ENCODE results near the gene DDX27.

DNA sequence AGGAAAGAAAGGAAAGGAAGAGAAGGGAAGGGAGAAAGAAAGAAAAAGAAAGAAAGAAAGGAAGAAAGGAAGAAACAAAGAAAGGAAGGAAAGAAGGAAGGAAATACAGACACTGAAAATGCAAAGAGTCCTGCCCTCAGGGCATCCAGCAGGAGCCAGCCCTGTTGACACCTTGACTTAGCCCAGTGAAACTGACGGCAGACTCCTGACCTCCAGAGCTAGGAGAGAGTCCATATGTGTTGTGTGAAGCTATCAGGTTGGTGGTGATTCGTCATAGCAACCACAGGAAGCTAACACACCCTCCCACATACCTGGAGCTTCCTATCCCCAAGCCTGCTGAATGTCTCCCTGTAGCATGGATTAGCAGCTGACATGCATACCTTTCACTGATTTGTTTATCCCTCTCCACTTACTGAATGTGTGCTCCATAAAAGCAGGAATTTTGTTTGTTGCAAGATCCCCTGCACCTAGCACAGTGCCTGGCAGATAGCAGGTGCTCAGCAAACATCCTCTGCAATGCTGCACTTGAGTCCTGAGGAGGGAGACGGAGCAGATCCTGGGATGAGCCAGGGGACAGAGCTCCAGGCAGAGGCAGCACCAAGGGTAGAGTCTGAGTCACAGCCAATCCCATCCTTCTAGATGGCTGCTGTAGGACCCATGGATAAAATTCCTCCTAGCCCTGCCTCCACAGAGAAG is 59.0 kb upstream of the SULF2 start:
- PRO-cap, 2 experiments = no peak in any of the 2 experiments

DNA sequence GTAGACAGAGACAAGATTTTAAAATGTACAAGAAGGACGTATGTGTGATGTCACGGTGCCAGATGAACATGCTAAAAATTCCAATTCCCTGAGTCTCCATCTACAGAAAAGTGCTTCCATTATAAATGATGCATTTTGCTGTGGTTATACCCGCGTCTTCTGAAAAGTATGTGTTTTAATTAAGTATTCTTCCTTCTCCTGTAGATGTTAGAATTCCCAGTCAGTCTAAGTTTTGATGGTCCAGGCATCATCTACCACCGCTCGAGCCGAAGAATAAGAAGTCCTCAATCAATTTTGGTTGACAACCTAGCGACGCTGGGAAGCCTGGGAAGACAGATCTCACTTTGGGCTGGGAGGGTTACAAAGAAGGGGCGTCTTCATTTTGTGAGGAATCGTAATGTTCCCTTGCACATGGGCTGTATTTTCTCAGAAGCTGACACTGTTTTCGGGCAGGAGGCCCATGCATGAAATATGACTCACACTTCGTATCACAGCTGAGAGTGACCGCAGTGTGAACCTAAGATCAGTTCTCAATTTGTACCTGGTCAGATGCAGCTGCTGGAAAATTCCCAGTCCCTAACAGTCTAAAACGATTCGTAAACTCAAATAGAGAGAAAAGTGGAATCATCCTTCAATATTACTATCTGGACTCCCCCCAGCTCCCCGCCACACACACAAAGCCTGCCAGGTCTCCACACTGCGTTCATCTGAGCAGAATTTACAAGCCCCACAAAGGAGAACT is 488.8 kb downstream of the PREX1 start:
- PRO-cap, 2 experiments = no peak in any of the 2 experiments

- PRO-cap, 2 experiments = no peak in any of the 2 experiments
Measured at GRCh38 chr20:48684234-48685083, 143.3 kb downstream of the PREX1 start.

- PRO-cap, 2 experiments = no peak in any of the 2 experiments
Measured at GRCh38 chr20:48697541-48698331, 130.1 kb downstream of the PREX1 start.

GRCh38 chr20:48721188-48721808 is 106.5 kb downstream of the PREX1 start:
- PRO-cap, 2 experiments = no peak in any of the 2 experiments

DNA sequence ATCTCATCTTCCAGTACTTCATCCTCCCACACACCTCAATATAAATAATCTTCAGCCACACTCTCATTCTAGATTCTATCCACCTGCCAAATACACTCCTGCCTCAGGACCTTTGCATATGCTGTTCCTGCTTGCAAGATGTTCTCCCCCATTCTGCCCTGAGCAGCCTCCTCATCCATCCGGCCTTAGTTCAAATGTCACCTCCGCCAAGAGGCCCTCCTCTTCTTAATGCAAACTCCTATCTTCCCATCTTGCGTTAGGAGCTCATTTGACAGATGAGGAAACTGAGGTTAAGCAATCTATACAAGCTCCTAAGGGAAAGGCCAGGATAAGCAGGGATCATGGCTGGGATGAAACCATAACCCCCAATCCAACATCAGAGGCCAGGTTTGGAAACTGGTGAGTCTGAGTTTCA is 77.3 kb downstream of the PREX1 start:
- PRO-cap, 2 experiments = no peak in any of the 2 experiments

- PRO-cap, 2 experiments = no peak in any of the 2 experiments
Measured at GRCh38 chr20:48782639-48783489, 44.9 kb downstream of the PREX1 start.

DNA sequence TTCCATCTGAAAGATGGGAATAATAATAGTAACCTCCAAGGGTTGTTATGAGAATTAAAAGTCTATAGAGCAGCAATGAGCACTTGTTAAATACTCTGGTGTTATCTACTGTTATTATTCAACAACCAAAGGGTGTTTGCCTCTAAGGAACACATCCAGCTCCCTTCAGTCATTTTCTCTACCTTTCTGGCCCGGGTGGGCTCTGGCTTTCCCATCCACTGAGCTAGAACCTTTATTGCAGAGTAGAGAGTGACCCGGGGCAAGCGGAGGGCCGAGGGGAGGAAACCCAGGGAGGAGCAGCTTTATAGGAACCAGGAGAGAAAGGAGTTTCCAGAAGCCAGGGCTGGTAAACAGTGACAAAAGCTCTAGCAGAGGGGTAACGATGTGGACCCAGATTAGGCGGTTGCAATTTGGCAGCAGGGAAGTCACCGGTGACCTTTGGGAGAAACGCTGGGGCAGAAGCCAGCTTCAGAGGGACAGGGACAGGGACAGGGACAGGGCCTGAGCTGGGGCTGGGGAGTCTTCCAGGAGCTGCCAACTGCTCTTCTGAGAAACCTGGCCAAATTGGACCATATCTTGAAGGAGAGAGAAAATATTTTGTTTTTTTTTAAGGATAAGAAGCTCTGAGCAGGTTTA is 22.3 kb upstream of the PREX1 start:
- PRO-cap, 2 experiments = no peak in any of the 2 experiments

DNA sequence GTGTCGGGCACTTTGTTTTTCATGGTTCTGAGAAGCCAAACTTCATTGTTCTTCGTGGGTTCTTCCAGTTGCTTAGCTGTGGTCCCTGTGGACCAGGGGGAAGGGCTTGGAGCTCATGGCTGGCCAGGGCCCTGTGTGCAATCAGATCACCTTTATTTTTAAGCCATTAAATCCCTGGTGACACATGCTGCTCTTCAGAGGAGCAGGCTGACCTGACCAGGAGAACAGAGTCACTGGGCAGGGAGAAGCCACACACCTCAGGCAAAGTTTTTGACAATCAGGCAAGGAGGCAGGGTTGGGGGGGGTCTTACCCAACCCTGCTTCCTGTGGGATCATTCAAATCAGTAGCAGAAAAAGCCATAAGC is 36.9 kb upstream of the PREX1 start:
- PRO-cap, 2 experiments = no peak in any of the 2 experiments

DNA sequence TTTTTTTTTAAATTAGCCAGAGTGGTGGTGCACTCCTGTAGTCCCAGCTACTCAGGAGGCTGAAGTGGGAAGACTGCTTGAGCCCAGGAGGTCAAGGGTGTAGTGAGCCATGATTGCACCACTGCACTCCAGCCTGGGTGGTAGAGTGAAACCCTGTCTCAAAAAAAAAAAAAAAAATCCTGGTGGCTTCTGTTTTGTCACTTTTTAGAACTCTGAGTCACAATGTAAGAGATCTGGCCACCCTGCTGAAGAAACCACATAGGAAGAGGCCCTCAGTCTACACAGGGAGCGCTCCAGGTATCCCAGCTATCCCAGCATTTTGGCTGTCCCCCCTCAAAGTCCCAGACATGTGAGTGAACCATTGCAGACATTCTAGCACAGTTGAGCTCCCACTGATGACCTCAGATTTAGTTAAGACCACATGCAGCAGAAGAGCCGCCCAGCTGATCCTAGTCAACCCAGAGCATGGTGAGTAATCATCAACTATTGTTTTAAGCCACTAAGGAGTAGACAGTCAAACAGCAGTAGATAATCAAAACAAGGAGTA is 12.8 kb upstream of the ARFGEF2 start:
- PRO-cap, 2 experiments = no peak in any of the 2 experiments

GRCh38 chr20:48931493-48931675 is 9.9 kb downstream of the ARFGEF2 start:
- PRO-cap, 2 experiments = no peak in any of the 2 experiments

GRCh38 chr20:48931676-48931996 is 10.1 kb downstream of the ARFGEF2 start:
- PRO-cap, 2 experiments = no peak in any of the 2 experiments

- PRO-cap, 2 experiments = no peak in any of the 2 experiments
Measured at GRCh38 chr20:48974489-48974900, 53.0 kb downstream of the ARFGEF2 start.

GRCh38 chr20:49104915-49105262 is 58.8 kb downstream of the CSE1L start:
- PRO-cap, 2 experiments = no peak in any of the 2 experiments

DNA sequence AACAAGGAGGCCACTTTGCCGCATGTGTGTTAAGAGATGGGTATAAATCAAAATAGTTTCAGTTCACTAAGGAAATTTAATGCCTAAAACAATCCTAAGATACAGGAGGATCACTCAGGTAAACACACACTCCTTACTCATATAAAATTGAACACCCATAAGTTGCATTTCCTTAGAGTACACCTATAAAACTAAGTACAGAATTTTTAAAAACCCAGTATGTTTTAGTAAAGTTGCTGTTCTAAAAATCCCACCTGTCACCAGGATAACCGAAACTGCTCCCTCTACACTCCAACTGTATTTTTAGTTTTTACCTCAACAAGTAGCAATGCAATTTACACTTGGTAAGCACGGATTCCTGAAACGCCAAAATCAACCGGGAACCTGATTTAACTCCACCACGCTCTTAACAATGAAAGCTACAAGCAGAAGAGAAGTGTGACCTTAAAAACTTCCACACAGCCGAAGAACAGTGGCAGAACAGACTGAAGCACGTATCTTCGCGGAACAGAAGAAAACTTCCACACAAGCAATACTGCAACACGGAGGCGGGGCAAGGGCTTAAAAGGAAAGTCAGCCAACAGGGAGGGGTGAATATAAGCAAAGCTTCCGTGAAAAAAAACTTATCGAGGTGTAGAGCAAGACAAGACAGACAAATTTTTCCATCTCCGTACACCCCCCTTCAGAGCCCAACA is 1.6 kb downstream of the STAU1 start:
- PRO-cap, 2 experiments = peak in 1 of 2 experiments; most common plus-strand start position 626 of the sequence (in 1)

- PRO-cap, 2 experiments = peak in 2 of 2 experiments; most common plus-strand start chr20:49219369 (in 2); most common minus-strand start chr20:49219189 (in 1)
Measured at GRCh38 chr20:49218872-49220256, at the start of gene DDX27. Gene DDX27, plus strand, starts transcription at chr20:49219416.

- PRO-cap, 2 experiments = no peak in any of the 2 experiments
Measured at GRCh38 chr20:49233882-49234182, 14.6 kb downstream of the DDX27 start.

- PRO-cap, 2 experiments = no peak in any of the 2 experiments
Measured at GRCh38 chr20:49245659-49246846, 26.8 kb downstream of the DDX27 start.

GRCh38 chr20:49275948-49276934 is 1.6 kb downstream of the ZNFX1 start:
- PRO-cap, 2 experiments = peak in 1 of 2 experiments; most common plus-strand start chr20:49276743 (in 1)

- PRO-cap, 2 experiments = no peak in any of the 2 experiments
Measured at GRCh38 chr20:49284802-49285326, 7.0 kb upstream of the ZNFX1 start.

Measured in cerebral cortex (tissue), 2 donors.